Natural killer cell (primary cell): ENCODE data around the genes ELMOD3, VAMP5 and TMEM150A.

DNA sequence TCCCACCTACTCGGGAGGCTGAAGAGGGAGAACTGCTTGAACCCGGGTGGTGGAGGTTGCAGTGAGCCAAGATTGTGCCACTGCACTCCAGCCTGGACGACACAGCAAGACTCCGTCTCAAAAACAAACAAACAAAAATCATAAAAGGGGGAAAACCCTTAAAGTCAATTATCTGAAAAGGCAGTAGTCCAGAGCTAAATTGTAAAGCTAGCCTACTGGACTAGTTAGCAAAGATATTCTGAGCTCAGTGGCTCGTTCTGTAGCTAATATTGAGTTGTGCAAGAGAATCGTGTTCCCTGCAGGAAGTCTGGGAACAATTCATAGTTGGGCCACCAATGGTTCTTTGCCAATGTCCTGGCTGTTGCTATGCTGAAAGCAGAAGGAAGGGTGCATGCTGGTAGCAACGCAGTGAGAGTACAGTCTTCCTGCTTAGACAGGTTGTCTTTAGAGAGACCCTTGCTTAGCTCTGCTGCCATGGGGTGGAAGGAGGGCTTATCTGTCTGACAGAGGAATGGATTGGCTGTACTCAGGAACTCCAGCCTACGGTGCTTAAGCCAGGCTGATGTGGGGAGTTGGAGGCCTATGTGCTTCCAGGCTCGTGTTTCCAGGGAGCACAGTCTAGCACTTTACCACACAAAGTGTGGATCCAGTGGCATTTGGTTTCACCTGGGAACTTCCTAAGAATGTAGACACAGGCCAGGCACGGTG, 4.2 kb downstream of the TGOLN2 start:
- PRO-cap, result no peak

DNA sequence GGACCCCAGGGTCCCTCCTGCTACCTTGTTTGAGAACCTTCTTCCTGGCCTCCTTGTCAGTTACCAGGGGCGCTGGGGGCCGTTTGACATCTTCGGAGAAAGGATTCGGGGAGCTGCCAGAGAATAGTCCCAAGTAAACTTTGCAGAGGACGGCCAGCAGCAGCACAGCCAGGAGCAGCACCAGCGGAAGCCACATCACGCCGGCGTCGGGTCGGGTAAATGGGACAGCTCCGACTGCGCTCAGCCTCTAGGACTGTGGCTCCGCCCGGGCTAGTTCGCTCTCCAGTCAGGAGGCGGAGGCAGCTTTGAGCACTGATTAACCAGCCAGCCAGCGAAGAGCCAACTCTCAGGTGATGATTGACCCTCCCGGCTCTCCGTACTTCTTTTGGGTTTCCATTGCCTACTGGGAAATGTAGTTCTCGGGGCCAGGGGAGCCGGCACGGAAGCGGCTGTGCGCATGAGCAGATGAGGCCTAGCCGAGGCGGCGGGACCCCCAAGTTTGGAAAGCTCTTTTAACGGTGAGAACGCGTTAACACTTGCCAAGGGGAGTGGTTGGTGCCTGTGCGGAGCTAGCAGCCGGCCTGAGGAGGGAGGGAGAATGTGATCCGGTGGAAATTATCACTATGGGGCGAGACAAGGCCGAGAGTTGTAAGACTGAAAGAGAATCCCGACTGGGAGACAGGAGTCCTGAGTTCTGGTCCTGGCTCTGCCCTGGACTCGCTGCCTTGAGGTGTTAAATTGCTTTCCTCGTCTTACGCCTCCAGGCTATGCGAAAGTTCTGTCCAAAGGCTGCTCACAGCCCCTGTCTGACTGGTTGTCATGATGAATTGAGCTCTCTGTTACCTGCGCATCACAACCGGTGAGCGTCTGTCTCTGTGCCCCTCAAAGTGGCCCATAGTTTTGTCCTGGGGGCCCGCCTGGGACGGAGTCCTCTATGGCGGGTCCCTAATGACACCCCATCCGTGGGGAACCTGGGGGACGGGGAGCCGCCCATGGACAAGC, at the start of gene ELMOD3:
Gene ELMOD3 (plus strand): TSS at position 458 of the 1,002 bp plus-strand sequence.
- PRO-cap, result bidirectional peak, plus-strand start at position 458 of the sequence, minus-strand start at position 220 of the sequence

DNA sequence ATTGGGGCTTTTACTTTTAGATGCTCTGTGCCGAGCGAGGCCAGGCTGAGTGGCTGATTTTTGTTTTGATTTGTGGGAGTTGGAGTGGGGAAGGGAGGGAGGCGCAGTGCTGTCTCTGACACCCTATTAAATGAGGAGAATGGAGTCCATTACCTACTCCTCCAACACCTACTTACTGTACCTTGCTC, 18.6 kb downstream of the SH2D6 start:
- PRO-cap, result no peak

- PRO-cap, result no peak
These were observed 1.4 kb upstream of the MAT2A start for GRCh38 chr2:85537417-85538133.

- PRO-cap, result no peak
These were observed 2.5 kb downstream of the MAT2A start for GRCh38 chr2:85541562-85541830.

- PRO-cap, result bidirectional peak, plus-strand start at chr2:85579018, minus-strand start at chr2:85578949
These were observed 1.8 kb downstream of the VAMP8 start for GRCh38 chr2:85578785-85579954.

DNA sequence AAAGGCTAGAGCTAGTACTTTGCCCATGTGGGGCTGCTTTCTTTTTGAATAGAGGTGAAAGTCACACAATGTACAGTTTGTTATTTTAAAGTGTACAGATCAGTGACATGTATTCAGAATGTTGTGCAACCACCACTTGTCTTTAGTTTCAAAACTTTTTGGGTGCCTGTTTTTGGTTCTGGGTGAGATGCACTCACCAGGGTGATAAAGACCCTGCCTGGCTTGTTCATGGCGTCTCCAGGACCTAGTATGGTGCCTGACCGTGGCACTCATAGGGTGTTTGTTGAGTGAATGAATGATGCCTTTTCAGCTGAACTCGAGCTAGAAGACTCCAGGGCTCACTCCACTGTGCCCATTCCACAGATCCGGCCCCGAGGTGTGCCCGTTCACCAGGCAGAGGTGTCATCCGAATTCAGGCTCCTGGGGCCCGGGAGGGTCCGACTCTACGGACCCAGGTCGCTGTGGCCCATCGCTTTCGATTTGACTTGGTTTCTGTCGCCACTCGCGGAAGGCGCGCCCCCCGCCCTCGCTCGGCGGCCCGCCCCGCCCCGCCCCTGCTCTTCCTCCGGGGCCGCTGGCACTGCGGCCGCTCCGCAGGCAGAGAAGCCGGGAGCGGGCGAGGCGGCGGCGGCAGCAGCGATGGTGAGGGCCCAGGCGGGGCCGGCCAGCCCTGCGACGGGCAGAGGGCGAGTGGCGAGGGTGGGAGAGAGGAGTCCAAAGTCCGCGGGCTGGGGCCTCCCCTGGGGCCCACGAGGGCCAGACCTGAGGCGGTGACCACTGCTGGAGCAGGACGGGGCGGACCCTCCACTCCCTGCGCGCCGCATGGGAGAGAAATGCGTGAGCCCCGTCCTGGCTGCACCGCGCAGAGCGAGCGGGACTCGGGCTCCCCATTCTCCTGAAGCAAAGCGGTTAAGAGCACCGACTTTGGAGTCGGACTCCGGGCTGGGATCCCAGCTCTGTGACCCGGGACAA, at the start of gene VAMP5:
Gene VAMP5 (plus strand): TSS at position 580 of the 972 bp plus-strand sequence.
- PRO-cap, result bidirectional peak, plus-strand start at position 600 of the sequence, minus-strand start at position 494 of the sequence

DNA sequence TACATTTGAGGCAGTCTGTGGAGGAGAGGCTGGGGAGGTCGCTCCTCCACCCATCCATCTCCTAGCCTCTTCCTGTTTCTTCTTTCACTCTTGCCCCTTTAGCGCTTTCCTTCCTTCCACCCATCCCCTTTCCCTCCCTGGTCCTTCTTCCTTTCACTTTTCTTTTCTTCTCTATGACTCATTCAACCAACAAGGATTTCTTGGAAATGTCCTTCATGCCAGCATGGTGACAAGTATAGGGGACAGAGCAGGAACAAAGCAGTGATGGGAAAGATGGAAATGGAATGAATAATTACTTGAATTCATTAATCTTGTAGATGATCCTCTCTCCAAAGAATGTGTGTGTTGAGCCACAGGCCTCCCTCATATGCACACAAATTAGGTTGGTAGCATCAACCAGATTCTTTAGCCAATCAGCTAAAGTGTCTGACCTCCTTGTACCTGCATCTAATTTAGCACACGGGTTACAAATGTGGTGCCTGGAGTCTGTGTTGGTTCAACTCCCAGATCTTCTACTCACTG, 1.5 kb downstream of the VAMP5 start:
- PRO-cap, result no peak

DNA sequence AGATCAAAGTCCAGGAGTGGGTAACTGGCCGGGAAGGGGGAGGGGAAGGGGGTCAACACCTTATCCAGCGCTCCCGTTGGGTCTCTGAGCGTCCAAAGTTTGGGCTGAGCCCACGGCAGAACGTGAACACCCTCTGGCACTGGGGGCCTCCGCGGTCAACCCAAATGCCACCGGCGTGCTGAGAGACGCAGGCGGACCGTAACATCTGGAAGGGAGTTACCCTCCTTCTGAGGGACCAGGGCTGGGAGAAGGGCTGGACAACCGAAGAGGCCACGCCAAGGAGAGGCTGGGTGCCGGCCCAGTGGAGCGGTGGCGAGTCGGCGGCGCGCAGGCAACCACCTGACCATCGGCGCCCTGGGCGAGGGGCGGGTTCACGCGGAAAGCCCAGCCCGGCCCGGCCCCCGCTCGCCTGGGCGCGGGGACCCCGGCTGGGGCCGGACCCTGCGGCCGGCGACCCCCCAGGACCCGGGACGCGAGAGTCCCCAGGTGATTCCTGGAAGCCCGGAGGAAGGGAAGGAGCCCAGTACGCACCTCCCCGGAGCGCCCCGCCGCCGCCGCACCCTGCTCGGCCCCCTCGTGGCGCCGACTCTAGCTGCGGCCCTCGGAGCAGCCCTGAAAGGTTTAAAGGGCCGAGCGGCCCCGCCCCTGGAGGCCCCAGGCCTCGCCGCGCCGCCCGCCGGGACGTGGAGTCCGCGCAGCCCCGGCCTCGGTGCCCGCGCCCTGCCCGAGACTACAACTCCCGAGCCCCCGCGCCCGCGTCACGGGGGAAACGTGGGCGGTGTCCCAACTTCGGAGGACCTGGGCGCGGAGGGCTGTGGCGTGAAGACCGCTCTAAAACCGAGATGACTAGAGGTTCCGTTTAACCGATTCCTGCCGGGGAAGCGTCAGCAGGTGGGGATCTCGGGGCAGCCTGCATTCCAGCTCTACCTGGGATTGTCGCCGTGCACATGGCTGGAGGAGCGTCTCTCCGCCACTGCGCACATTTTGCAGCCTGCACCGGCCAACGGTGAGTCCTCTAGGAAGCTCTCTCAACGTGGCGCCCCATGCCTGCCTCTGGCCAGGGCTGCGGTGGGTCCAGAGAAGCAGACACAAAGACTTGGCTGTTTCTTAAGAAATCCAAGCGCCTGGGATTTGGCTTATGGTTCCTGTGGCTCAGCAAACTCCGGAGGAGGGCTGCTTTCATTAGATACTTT, at the start of gene TMEM150A:
Gene TMEM150A (minus strand): TSS at position 623 of the 1,193 bp plus-strand sequence.
- PRO-cap, result bidirectional peak, plus-strand start at position 765 of the sequence, minus-strand start at position 590 of the sequence

DNA sequence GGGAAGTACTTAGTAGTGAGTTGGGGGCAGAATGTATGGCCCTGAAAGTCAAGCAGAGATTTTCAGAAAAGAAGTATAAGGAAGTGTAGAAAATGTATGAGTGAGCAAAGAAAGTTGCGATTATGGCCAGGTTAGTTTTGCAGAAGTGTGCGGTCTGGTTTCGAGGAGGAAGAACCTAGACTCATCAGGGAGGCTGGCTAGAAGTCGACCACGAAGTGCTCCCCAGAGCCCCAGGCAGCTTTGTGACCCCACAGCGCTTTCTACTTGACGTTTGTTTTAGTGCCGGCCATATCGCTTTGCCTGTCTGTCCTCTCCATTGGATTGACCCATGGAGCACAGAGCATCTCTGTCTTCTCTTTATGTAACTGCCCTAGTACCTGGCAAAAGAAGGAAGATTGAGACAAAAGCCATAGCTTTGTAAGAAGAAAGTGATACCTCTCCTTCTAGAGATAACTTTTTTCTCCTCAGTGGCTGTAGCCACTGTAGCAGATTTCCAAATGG, 19.8 kb downstream of the SFTPB start:
- PRO-cap, result no peak

GRCh38 chr2:85656186-85656891, 11.7 kb downstream of the SFTPB start:
- PRO-cap, result no peak

- PRO-cap, result no peak
These were observed 6.0 kb downstream of the SFTPB start for GRCh38 chr2:85661959-85662431.

DNA sequence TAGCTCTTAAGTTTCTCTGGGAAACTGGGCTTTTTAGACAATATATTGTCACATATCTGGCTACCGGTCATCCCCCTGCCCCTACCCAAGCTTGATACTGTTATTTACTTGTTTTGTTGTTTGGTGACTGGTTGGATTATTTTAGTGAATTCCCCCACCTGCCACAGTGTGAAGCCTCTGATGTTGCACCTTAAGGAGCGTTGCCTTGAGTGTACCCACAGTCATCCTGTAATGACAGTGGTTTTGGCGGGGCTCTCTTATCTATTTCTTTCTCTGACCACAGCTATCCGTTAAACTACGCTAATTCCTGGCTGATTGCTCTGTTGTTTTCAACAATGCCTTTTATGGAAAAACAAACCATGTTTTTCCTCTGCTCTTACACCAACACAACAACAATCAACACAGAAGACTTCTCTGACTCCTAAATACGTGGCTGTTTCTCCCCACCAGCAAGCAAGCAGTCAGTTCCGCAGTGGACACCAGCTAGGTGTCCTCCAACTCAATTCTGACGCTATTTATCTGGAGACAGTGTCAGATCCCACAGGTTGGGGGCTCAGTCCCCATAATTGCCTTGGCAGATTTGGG, 10.9 kb downstream of the GNLY start:
- PRO-cap, result bidirectional peak, plus-strand start at position 402 of the sequence, minus-strand start at position 99 of the sequence

DNA sequence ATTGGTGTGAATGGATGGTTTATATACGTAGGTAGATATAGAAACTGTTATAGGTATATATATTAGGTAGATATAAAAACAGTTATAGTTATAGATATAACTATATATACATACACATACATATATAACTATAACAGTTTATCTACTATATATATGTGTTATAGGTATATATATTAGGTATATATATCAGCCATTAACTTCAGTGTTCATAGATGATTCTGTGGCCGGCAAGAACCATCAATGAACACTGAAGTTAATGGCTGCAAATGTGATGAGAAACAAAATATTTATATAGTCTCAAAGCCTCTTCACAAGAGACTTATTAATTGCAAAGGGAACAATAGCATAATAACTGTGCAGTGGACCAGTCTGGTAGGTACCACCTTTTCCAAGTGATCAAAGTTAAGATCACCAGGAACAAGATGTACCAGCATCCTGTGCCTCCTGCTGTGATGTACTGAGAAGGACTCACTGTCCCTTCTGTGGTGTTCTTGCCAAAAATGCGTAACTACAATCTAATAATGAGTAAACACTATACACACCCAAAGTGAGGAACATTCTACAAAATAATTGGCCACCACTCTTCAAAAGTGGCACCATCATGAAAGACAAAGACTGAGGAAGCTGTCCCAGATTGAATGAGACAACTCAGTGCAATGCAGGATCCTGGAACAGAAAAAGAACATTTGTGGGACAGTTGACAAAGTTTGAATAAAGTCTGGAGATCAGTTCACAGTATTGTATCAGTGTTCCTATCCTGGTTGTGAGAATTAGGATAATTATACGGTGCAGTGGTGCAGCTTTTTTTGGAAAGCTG, 14.4 kb downstream of the GNLY start:
- PRO-cap, result no peak

- PRO-cap, result no peak
These were observed 29.8 kb downstream of the GNLY start for GRCh38 chr2:85723933-85724327.

- PRO-cap, result no peak
These were observed 23.6 kb downstream of the ATOH8 start for GRCh38 chr2:85776975-85778169.

GRCh38 chr2:85793116-85793474, 39.3 kb downstream of the ATOH8 start:
- PRO-cap, result no peak

- PRO-cap, result no peak
These were observed 2.3 kb downstream of the ST3GAL5 start for GRCh38 chr2:85886373-85887105.

DNA sequence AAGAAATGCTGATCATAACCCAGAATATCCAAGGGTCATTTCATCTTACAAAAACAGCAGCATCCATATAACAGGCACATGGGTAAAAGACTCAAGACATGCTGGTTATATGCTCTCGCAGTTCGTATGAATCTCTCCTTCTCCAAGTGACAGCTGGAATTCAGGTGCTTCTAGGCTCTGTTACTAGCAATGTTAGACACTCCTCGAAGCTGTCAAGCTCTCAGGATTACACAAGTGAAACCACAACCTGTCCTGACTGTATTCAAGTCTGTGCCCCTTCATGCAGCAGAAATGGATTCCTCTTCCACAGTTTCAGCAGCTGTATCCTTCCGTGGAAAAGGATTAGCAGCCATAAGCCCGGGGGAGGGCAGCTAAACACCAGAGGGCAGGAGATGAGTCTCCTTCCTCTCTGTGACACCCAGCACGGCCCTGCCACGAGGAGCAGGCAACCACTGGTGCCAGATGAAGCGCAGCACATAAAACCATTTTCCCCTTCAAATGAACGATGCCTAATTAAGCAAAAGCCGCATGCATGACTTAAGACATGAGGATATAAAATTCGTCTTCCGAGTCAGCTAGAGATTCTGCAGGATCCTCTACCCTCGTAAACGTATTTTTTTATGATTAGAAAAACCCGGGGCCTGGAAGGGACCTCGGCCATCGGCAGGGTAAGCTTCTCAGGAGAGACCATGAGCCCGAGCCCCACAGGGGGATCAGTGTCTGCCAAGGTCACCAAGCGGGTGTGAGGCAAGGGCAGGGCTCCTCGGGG, 1.2 kb downstream of the ST3GAL5 start:
- PRO-cap, result no peak

- PRO-cap, result no peak
These were observed 19.1 kb upstream of the ST3GAL5 start for GRCh38 chr2:85907781-85908430.